Mesangial cell (primary cell): ENCODE results near the gene CARD11.

GRCh38 chr7:2832023-2833119, 11.7 kb downstream of the GNA12 start:
- RAMPAGE, long total RNA: no peak

- RAMPAGE, long total RNA: no peak
These were observed at the start of gene CARD11 for GRCh38 chr7:3043514-3044208. CARD11 (minus strand) TSS chr7:3043867.

DNA sequence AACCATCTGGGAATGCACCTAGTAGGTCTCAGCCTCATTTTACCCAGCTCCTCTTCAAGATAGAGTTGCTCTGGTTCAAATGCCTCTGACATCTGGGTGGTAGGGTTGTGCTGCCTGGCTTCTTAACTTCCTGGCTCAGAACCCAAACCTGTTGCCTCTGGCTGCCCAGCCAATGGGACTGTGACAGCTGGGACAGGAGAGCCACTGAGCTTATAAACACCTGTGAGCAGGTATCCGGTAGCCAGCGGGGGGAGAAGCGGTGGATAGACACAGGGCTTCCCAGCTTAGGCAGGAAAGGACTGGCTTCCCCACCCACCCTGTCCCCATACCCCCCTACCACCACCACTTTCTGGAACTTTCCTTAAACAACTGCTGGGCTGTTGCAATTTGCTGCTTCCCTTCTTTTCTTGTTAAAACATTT, 115.8 kb upstream of the CARD11 start:
- RAMPAGE, long total RNA: no peak

- RAMPAGE, long total RNA: no peak
These were observed 103.3 kb upstream of the SDK1 start for GRCh38 chr7:3197661-3198273.

- RAMPAGE, long total RNA: no peak
These were observed 41.2 kb upstream of the SDK1 start for GRCh38 chr7:3259749-3260291.

GRCh38 chr7:3301975-3303118, 1.3 kb downstream of the SDK1 start:
- RAMPAGE, long total RNA: no peak

GRCh38 chr7:3410704-3411429, 109.8 kb downstream of the SDK1 start:
- RAMPAGE, long total RNA: no peak

- RAMPAGE, long total RNA: no peak
These were observed 565.6 kb downstream of the SDK1 start for GRCh38 chr7:3866583-3867152.

DNA sequence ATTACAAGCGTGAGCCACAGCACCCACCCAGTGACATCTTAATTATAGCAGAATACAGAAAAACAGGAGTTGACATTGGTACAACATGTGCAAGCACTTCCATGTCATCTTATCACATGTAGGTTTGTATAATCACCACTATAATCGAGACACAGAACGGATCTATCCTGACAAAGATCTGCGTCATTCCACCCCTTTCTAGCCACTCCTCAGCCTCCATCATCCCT, 262.3 kb upstream of the FOXK1 start:
- RAMPAGE, long total RNA: no peak

DNA sequence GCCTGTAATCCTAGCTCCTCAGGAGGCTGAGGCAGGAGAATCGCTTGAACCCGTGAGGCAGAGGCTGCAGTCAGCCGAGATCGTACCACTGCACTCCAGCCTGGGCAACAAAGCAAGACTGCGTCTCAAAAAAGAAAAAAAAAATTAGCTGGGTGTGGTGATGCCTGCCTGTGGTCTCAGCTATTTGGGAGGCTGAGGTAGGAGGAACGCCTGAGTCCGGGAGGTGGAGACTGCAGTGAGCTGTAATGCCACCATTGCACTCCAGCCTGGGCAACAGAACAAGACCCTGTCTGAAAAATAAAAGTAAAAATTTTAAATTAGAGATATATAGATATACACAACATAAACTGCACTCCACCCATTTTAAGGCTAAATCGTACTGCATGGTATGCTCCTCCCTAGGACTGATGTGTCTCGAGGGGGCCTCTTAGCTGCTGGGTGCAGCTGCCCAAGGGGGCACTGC, 41.0 kb upstream of the FOXK1 start:
- RAMPAGE, long total RNA: no peak

GRCh38 chr7:4683099-4683665, 1.1 kb downstream of the FOXK1 start:
- RAMPAGE, long total RNA: no peak

GRCh38 chr7:4712633-4713127, 30.6 kb downstream of the FOXK1 start:
- RAMPAGE, long total RNA: no peak

- RAMPAGE, long total RNA: no peak
These were observed 31.3 kb upstream of the AP5Z1 start for GRCh38 chr7:4744202-4744537.

GRCh38 chr7:4781128-4781641, 5.8 kb downstream of the AP5Z1 start:
- RAMPAGE, long total RNA: no peak

- RAMPAGE, long total RNA: no peak
These were observed 42.4 kb downstream of the PAPOLB start for GRCh38 chr7:4819361-4819932.

GRCh38 chr7:5273568-5274388, 9.0 kb upstream of the SLC29A4 start:
- RAMPAGE, long total RNA: no peak

DNA sequence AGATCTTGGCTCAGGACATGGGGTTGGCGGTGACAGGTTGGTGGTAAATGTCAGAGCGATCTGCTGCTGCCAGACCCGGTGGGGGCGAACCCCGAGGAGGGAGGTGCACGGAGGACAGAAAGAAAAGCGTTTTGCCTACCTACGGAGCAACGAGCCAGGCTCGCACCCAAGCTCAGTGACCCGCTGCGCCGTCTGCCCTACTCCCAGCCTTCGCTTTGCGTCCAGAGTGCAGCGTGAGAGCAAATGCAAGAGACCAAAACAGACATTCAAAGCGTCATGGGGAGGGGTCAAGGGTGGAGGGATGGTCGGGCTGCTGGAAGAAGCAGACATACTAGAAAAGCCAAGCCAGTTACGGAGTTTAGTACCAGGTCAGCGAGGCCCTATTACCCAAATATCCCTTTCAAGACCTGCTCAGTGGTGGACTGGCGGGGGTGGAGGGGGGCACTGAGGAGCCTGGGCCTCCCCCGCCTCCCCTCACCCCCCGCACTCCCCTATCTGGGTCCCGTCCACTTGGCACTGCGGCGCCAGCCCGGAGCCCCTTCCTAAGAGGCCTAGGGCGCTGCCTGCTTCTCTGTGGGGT, 66.8 kb downstream of the SLC29A4 start:
- RAMPAGE, long total RNA: no peak

DNA sequence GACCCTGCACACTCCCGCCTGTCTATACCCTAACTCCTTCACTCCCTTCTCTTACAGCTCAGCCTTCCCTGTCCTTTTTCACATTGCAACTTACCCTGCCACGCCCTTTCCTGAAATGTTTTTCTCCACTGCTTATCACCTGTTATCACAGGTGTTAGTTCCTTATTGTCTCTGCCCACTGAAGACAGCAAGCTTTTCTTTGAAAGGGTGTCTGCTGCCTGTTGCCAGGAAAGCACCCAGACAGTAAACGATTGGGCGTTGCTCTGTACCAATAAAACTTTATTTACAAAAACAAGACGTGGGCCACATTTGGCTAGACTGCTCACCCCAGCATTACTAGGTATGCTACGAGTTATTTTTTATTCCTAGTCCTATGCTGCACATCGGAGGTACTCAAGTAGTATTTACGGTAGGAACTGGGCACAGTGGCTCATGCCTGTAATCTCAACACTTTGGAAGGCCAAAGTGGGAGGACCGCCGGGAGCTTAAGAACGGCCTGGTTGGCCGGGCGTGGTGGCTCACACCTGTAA, 22.2 kb downstream of the TNRC18 start:
- RAMPAGE, long total RNA: no peak

GRCh38 chr7:5492561-5493054, 21.0 kb downstream of the FBXL18 start:
- RAMPAGE, long total RNA: no peak

- RAMPAGE, long total RNA: no peak
These were observed 819 bp downstream of the FBXL18 start for GRCh38 chr7:5512697-5513282.